Heart (tissue), 3 donors: Measurements from ENCODE around the genes RACGAP1, LIMA1, ATF1, TMPRSS12, METTL7A and HIGD1C.

GRCh38 chr12:49742495-49742844 lies 1.1 kb downstream of the TMBIM6 start:
- RAMPAGE, long total RNA, 2 experiments: no peak in any of the 2 experiments

- RAMPAGE, long total RNA, 2 experiments: no peak in any of the 2 experiments
Measured at GRCh38 chr12:49753182-49753381, 11.7 kb downstream of the TMBIM6 start.

DNA sequence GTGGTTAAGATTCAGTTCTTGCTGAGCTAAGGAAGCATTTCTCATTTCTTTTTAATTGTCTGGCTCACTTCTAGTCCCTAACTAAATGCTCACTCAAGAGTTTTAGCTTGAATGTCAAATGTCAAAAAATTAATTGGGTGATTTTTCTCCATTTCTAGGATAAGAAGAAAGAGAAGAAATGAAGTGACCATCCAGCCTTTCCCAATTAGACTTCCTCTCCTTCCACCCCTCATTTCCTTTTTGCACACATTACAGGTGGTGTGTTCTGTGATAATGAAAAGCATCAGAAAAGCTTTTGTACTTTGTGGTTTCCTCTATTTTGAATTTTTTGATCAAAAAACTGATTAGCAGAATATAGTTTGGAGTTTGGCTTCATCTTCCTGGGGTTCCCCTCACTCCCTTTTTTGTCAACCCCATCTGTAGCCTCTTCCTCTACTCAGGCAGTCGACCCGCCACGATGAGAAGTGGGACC lies 21.4 kb downstream of the TMBIM6 start:
- RAMPAGE, long total RNA, 2 experiments: no peak in any of the 2 experiments

- RAMPAGE, long total RNA, 2 experiments: no peak in any of the 2 experiments
Measured at GRCh38 chr12:49867170-49867503, 24.2 kb upstream of the BCDIN3D start.

DNA sequence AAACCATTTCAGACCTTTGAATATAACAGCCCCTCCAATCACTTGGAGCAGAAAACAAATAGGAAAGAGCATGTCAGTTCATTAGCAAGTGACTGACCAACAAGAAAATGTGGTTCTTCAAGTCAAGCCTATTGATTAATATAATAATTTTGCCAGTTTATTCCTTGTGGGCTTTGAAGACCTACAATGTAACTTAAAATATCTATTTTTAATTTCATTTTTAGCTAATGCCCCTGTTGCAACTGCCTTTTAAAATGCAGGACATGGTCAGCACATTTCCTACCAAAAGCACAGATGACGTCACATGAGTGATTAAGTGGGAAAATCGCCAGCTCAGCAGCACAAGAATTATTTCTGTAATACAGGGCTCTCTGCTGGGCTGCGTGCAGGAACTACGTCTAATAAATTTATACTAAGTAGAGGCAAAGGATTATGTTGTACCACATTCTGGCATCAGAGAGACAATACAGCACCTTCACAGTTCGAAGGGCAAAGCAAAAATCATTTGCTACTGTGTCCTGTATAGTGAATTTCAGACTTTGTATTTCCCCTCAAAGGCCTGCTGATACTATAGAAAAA lies 8.3 kb downstream of the RACGAP1 start:
- RAMPAGE, long total RNA, 2 experiments: no peak in any of the 2 experiments

DNA sequence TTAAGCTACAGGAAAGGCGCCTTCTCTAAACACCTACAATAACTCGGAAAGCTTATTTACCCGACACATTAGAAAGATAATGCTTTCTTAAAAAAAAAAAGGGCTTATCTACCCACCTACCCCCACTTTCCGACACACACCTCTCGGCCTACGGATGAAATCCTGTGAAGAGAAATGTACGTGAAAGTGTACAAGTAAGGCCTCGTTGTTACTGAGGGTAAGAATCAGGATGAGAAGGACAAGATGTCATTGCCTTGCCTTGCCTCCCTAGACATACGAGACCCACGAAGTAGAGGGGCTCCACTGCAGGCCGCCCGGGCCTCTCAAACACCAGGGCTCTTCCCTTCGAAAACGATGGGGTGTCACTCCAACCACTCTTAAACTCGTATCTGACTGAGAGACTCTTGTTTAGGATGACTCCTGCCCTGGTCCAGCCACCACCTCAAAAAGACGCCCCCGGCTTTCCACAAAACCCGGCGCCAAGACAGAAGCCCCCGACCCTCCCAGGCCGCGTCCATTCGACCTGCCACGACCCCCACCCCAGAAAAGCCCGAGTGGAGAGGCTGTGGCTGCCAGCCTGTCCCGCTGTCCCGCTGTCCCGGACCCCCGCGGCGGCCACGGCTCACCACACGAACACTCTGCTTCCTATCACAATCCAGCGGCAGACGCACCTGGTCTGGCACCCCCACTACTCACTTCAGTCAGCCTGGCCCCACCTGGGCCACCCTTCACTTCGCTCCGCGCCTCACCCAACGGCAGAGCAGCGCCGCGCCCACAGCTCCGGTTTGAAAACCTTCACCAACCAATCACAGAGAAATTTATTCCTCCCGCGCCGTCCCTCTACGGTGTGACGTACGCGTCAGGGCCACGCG lies at the start of gene RACGAP1:
Gene RACGAP1, minus strand, starts transcription at position 793 of the 872 bp plus-strand sequence.
- RAMPAGE, long total RNA, 2 experiments: start-site peak on the minus strand in 1 of 2 experiments, centred at position 746 of the sequence, 52 reads per replicate

DNA sequence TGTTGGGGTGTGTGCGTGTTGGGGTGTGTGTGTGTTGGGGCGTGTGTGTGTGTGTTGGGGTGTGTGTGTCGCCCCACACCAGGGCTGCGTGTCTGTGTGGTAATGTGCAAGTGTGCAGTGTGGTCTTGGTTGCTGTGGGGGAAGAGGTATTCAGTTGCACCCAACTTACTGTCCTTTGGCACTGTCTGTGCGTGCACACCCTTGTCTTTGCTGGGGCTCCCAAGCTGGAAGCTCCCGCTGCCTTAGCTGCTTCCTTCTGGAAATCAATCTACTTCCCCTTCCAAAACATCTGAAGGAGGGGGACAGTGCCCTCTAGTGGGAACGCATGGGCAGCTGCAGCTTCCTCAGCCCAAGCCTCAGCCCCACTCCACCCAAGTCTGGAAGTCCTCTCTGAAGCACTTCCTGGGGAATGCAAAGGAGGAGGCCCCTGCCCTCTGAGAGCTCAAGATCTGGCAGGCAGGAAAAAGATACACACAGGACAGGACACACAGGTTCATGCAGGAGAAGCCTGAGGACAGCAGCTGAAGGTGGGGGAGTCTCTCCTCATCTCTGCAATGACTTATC lies 13.1 kb downstream of the ASIC1 start:
- RAMPAGE, long total RNA, 2 experiments: no peak in any of the 2 experiments

GRCh38 chr12:50104897-50105737 lies 1.3 kb downstream of the GPD1 start:
- RAMPAGE, long total RNA, 2 experiments: no peak in any of the 2 experiments

- RAMPAGE, long total RNA, 2 experiments: no peak in any of the 2 experiments
Measured at GRCh38 chr12:50110658-50111382, 1.2 kb upstream of the COX14 start.

GRCh38 chr12:50271854-50272260 lies 11.5 kb downstream of the LIMA1 start:
- RAMPAGE, long total RNA, 2 experiments: no peak in any of the 2 experiments

DNA sequence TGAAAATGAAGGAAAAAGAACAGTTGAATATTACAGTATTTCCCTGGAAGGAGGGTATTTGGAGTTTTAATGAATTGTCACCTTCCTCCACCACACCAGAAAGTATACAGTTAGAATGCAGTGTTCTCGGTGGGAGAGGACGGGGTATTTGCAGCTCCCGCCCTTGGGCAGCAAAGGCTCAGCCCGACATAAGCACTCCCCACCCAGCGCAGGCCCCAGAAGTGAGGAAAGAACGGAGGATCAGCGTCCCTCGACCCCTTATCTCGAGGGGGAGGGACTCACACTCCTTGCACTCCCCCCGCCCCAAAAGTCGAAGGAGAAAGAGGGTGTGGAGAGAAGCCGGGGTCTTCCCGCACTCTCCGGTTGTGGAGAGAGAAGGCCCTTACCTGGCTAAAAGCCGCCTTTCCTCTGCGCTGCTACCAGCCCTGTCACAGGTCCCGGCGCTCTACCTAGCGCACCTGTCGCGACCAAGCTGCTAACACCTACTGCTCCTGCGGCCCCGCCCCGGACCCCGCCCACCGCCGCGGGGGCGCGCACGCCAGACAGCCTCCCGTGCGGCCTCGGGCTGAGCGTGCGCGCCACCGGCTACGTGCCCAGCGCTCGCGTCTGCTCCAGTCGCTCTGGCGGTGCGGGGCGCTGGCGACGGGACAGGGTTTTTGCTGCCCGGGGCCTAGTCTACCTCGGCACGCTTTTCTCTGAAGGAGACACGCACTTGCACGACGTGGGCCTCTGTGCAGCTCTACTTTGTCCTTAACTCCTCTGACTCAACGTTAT lies at the start of gene LIMA1:
Gene LIMA1, minus strand, starts transcription at position 487 of the 774 bp plus-strand sequence.
- RAMPAGE, long total RNA, 2 experiments: start-site peak on the plus strand in 1 of 2 experiments, centred at position 601 of the sequence, 38 to 67 reads per replicate; start-site peak on the minus strand in 2 of 2 experiments, centred at positions 478 to 483 of the sequence, 151 to 200 reads per replicate

DNA sequence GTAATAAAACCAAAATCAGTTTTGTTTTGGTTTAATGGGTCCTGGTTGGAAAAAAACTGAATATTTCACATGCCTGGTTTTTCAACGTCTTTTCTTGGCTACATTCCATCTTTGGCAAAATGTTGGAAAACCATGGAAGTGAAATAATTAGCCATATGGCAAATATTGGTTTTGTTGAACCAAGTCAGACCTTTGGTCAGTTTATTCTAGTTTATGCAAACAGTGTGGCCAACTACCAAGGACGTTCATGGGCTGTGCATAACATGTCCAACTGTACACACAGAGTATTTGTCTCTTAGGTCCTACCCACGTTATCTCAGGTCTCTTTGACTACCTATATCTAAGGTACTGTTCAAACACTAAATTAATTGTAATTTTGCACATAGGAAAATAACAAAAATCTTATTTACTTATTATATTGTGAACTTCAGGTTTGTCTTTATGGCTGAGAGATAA lies 22.3 kb downstream of the DIP2B start:
- RAMPAGE, long total RNA, 2 experiments: no peak in any of the 2 experiments

- RAMPAGE, long total RNA, 2 experiments: no peak in any of the 2 experiments
Measured at GRCh38 chr12:50625130-50625431, 120.3 kb downstream of the DIP2B start.

GRCh38 chr12:50664177-50664780 lies 99.6 kb upstream of the ATF1 start:
- RAMPAGE, long total RNA, 2 experiments: no peak in any of the 2 experiments

DNA sequence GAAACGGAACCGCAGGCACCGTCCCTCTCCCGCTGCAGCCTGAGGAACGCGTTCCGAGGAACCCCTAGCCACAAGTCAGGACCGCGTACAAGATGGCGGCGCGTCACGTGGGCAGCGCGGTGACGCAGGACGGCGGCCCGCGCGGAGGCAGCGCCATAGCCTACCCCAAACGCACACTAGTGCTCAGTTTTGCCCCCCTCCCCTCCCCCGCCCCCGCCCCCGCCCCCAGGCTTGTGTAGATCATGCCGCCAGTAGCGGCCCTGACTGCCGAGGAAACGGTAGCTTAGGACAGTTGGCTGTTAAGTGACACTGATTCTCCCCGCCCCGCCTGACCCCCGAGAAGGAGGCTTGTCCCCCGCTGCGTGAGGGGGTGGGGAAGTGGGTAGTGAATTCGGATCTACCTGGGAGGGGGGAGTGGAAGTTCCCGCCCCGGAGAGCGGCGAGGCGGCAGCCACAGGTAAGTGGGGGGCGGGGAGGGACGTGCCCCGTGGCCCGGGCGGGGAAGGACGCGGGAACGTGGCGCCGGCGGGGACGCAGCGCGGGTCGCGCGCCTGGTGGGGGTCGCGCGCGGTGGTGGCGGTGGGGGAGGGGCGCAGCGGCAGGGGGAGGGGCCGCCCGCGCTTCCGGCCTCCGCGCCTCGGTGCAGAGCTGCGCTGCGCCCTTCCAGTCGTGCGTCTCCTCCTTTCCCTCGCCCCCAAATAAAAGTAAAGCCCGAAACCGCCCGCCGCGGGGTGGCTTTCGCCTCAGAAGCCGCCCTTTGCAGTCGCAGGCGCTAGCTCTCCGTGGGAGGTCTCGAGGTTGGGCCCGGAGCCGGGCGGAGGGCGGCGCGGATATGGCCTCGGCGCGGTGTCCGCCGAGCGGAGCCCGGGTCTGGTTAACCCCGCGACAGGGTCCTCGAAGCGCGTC lies at the start of gene ATF1:
Gene ATF1, plus strand, starts transcription at position 251 of the 906 bp plus-strand sequence.
- RAMPAGE, long total RNA, 2 experiments: start-site peak on the plus strand in 2 of 2 experiments, centred at positions 239 to 405 of the sequence, 22 to 308 reads per replicate

GRCh38 chr12:50842455-50843274 lies at the start of gene TMPRSS12:
TMPRSS12 (plus strand) TSS chr12:50842926.
- RAMPAGE, long total RNA, 2 experiments: no peak in any of the 2 experiments

- RAMPAGE, long total RNA, 2 experiments: start-site peak on the plus strand in 2 of 2 experiments, at chr12:50924984-50925021 at its widest, 99 to 495 reads per replicate
Measured at GRCh38 chr12:50924808-50925665, at the start of gene METTL7A. METTL7A (plus strand) TSS chr12:50925015.

DNA sequence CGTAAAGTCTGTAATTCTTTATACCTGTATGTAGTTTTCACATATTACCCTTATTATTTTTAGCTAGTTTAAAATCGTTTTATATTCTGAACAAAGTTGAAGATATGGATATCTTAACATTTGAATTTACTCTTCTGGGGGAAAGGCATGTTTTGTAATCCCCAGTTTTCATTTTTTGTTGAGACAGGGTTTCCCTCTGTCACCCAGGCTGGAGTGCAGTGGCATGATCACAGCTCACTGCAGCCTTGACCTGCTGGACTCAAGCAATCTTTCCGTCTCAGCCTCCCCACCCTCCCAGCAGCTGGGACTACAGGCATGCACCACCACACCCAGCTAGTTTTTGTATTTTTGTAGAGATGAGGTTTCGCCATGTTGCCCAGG lies 2.0 kb downstream of the METTL7A start:
- RAMPAGE, long total RNA, 2 experiments: no peak in any of the 2 experiments

- RAMPAGE, long total RNA, 2 experiments: no peak in any of the 2 experiments
Measured at GRCh38 chr12:50934273-50935056, 9.7 kb downstream of the METTL7A start.

GRCh38 chr12:50952351-50952678 lies at the start of gene HIGD1C:
HIGD1C (plus strand) TSS chr12:50952544.
- RAMPAGE, long total RNA, 2 experiments: no peak in any of the 2 experiments